ENCODE measurements around the gene GRPEL1.

- RRBS = no CpG with 5 or more reads among the region's 7 CpGs
Measured at GRCh38 chr4:5665360-5665777, 43.0 kb downstream of the EVC2 start.

- RRBS = no CpG with 5 or more reads among the region's 7 CpGs
Measured at GRCh38 chr4:6072277-6072802, 128.0 kb downstream of the JAKMIP1 start.

DNA sequence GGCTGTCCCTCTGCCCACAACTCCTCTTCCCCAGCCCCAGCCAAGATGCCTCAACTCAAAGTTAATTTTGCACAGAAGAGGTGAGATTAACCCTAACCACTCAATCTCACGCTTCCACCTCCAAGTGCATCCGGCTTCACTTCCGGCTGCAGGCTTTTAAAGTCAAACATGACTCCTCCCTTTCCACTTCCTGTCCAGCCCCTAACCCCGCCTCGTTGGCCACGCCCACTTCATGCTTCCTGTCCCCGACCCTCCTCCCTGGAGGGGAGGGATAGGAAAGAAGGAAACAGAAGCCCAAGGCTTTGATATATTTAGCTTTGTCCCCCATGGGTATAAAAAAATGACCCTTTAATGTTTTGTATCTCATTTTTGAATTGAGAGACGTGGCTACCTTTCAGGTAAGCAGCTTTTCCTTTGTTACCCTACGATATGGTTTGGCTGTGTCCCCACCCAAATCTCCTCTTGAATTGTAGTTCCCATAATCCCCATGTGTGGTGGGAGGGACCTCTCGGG is 22.4 kb downstream of the JAKMIP1 start:
- RRBS = no CpG with 5 or more reads among the region's 10 CpGs

DNA sequence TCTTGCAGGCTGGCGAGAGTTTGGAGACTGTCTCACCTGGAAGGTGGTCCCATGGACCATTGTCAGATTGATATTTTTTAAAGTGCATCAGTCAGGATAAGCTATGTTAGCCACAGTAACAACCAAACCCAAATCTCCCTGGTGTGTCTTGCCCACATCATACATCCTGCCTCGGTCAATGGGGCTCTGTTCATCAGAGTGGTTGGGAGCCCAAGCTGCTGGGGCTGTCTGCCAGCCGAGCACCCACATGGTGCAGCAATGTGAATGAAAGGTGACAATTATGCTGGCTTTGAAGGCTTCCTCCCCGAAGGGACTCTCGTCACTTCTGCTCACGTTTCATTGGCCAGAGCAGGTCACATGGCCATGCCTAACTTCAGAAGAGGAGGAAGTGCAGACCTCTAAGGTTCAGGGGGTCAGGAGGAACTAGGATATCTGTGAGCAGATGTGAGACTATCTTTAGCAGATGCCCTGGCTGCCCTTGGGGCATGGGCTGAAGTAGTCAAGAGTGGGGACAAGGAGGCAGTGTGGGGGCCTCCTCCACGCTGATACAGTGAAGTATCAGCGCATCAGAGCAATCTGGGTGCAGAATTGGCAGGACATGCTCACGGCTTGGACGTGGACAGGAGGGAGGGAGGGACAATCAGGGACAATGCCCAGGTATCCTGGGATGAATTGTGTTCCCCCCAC is 1.3 kb upstream of the JAKMIP1 start:
- RRBS = no CpG with 5 or more reads among the region's 10 CpGs

DNA sequence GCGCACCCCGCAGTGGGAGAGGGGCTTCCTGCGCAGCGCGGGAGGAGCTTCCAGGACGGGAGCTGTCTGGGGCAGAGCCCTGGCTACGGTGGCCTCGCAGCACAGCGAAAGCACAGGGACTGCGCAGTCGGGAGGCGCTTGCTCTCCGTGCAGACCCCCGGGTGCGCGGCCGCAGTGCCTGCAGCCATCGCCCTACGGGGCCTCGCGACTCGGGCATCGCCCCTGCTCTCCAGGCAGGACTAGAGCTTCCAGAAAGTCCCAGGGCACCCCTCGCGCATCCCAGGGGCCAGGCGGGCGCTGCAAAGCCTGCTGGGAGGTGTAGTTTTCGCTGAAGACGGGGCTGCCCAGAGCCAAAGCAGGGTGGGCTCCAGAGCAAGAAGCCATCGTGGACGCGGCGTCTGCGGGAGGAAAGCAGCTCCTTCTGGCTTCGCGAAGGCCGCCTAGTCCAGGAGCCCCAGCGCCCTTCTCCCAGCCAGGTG is 24.1 kb upstream of the WFS1 start:
- RRBS = no CpG with 5 or more reads among the region's 38 CpGs

GRCh38 chr4:6281741-6282376 is 12.2 kb downstream of the WFS1 start:
- RRBS = no CpG with 5 or more reads among the region's 14 CpGs

DNA sequence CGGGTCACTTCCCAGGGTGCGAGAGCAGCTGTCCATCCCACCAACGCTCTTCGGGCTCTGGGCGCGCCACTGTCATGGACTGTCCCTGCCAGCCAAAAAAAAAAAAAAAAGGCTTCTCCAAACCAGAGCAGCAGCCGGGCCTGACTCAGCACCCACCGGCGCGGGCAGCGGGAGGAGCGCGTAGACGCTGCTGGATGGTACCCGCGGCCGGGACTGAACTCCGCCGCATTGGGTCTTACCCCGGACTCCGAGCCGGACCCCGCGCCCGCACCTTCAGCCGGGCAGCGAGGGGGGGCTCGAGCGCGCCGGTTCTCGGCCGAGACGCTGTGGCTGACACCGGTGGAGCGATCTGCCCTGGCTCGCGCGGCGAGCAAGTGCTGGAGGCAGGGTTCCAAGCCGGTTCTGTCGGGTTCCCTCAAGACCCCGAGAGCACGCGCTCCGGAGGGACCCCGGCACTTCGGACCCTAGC is 12.1 kb upstream of the MAN2B2 start:
- RRBS = 14% methylated on average over 26 of the region's 48 CpGs

- RRBS = 57% methylated on average over 1 of the region's 31 CpGs
Measured at GRCh38 chr4:6761469-6762210, 20.9 kb upstream of the KIAA0232 start.

GRCh38 chr4:6768178-6768821 is 14.2 kb upstream of the KIAA0232 start:
- RRBS = 100% methylated on average over 1 of the region's 10 CpGs

DNA sequence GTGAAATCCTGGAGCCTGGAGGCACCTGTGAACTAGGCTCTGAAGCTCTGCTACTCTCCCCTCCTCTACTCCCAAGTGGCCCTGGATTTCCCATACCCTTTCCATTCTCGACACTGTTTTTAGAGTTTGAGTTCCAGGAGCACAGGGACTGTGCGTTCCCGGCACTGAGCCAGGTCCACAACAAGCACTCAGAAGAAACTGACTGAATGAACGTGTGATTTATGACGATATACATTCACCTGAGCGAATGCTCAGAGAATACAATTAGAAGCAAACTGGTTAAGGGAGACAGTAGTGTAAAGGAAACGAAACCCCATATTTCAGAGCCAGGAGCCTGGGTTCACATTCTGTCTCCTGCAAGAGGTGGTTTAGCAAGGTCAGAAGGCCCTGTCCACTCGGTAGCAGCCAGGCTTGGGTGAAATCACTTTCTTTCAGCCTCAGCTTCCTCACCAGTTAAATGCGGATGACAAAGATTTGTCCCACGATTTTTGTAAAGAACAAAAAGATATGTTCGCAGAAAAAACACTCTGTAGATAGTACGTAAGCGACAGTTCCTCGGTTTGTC is 1.4 kb upstream of the KIAA0232 start:
- RRBS = no CpG with 5 or more reads among the region's 14 CpGs

DNA sequence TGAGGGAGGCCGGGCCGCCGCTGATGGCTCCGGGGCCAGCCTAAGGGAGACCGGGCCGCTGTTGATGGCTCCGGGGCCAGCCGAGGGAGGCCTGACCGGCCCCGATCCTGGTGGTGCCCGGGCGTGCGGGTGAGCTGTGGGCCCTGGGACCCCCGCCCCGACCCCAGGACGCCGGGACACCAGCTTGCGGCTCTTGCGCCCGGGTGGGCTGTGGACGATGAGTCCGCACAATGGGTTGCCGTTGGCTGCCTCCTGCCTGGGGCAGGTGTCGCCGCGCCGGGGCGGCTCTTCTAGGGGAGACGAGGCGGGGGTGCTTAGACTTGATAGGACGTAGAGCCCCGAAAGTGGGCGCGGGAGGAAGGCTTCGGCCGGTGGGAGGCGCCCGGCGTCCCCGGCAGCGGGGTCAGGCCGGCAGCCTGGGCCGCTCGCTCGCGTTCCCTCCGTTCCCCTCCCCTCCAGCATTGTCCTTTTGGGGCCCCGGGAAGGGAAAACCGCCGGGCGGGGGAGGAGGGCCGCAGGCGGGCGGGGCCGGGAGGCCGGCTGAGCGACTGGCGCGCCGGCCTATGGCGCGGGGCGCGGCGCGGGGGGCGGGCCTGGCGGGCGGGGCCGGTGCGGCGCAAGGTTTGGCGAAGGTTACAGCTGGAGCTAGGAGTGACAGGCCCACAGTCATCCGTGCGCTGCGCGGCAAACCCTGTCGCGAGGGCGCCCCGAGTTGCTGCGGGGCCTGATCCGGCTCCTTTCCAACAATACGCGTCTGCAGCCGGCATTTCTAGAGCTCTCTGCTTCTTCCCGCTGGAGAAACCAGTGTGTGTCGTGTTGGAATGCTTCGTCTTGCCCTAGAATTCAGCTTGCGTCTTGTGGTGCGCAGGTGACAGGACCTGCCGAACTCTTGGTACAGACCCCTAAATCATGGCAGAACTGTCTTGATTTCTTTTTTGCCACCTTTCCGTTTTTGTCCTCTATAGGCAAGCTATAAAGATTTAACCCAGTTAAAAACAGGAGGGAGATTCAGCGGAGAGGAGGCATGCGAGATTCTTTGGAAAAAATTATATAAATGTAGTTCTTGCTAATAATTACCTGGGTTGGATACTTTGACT is 935 bp downstream of the KIAA0232 start:
- RRBS = 4% methylated on average over 48 of the region's 95 CpGs

DNA sequence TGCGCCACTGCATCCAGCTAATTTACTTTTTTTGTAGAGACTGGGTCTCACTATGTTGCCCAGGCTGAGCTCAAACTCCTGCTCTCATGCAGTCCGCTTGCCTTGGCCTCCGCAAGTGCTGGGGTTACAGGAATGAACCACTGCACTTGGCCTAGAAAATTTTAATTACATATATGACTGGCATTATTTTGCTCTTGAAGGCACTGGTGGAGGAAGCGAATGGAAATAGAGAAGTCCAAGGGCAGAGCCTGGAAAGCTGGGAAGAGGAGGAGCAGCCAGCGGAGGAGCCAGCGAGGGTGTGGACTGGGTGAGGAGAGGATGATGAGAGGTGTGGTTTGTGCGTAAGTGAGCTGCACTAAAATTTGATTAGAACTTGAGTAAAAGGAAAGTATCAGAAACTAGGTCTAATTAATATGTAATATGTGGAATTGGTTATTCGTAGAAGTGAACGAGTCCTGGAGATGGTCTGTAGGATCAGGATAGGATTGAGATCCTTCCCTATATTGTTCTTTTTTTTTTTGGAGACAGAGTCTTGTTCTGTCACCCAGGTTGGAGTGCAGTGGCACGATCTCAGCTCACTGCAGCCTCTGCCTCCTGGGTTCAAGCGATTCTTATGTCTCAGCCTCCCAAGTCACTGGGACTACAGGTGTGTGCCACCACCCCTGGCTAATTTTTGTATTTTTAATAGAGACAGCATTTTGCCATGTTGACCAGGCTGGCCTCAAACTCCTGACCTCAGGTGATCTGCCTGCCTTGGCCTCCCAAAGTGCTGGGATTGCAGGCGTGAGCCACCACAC is 13.4 kb downstream of the KIAA0232 start:
- RRBS = no CpG with 5 or more reads among the region's 12 CpGs

DNA sequence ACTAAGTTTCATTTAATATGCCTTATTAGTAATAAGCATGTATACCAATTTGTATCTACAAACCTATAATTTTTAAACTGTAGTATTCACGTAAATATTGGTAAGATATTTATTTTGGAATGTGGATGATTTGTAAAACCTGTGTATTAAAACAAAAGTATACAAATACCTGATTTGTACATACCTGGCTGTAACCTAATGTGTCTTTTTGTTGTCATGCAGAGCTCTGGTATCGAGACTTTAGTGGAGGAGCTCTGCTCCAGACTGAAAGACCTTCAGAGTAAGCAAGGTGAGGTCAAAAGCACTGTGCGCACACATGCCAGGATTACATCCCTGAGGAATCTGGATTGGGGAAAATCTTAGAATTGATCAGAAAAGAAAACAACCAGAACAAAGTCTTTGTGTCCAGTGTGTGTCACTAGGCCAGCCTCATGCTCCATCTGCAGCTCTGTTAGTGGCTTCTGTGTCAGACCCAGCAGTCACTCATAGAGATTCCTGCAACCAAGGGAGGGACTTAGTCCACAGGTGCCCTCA is 52.6 kb upstream of the TBC1D14 start:
- RRBS = no CpG with 5 or more reads among the region's 3 CpGs

DNA sequence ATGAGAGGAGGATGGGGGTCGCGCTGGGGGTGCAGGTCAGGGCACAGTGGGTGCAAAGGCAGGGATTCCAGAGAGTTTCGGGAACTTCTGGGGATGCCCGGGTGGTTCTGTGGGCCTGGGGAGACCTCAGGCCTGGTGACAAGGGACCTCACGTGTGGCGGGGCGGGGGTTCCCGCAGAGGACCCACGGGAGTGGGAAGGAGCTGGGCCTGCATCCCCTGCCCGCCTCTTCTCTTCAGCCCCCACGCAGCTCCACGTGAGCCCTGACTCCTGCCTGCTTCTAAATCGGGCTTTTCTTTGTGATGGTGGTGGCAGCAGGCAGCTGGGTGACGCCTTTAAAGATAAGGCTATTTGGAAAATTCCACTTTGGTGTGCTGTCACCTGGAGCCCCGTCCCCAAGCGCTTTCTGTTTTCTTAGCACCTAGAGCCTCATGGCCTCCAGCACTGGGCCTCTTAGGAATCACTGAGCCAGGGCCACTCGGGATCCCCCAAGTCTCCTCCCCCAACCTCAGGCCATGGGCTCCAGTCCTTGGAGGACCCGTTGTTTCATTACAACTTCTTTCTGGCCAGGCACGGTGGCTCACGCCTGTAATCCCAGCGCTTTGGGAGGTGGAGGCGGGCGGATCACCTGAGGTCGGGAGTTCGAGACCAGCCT is 7.1 kb upstream of the TBC1D14 start:
- RRBS = no CpG with 5 or more reads among the region's 25 CpGs

DNA sequence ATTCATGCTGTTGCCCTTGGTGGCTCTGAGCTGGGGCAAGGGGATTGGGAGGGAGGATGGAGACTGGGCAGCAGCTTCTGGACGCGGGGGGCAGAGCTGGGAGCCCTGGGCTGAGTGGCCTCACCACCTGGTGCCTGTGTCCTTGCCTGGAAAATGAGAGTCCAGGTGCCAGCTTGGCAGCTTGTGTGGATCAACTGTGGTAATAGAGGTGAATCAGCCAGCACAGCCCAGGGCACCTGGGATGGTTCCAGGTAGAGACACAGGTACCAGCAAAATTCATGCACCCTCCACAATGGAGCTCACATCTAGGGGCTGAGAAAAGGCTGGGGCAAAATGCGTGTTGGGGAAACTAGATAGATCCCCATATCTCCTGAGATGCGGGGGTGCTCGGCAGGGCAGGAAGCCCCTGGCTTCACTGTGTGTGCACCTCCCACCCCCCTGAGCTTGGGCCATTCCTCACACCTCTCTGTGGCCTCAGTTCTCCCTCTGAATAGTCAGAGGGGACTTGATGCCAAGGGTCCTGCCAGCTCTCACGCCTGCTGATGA is 3.5 kb upstream of the TBC1D14 start:
- RRBS = no CpG with 5 or more reads among the region's 6 CpGs

- RRBS = no CpG with 5 or more reads among the region's 17 CpGs
Measured at GRCh38 chr4:6926102-6926647, 16.5 kb downstream of the TBC1D14 start.

GRCh38 chr4:6987965-6988362 is 54.8 kb downstream of the CCDC96 start:
- RRBS = no CpG with 5 or more reads among the region's 5 CpGs

DNA sequence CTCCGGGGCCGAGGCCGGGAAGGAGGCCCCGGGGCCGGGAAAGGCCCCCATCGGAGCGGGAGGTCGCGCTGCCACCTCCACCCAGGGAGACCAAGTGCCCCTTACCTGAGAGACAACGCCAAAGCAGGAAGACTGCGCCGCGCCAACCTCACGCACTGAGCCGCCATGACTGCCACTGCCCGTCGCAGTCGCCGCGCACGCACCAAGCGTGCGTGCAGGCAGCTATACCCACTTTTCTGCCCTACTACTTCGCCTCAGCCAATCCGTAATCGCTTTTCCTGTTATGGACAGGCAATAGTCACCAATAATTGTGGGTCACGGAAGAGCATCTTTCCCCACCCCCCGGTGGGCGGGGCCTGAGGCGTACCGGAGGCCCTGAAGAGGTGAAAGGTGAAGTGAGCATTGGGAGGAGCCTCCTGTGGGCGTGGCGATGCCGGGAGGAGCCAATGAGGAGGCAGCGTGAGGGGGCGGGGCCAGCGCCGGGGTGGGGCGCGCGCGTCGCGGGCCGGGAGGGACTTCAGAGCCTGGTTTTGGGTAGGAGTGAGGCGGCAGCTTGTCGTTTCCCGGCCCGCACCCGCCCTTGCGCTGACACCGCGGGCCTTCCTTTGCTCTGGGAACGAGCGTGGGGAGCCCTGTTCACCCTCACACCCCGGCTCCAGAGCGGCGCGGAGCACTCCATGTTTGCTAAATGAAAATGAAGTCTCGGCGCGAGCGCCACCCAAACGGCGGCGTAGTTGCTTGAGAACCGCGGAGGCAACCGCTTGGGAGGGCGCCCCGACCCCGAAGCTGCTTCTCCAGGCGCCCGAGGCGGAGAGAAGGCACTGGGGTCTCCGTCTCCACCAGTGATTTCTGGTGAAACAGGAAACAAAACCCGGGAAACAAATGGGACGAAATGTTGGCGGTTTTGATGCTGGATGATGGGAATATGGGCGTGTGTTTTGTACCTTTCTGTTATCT is at the start of gene GRPEL1:
Gene GRPEL1 (minus strand): TSS at position 199 of the 957 bp plus-strand sequence.
- RRBS = 5% methylated on average over 20 of the region's 80 CpGs

- RRBS = 92% methylated on average over 3 of the region's 14 CpGs
Measured at GRCh38 chr4:7313296-7313911, 121.1 kb downstream of the SORCS2 start.

Data from OVCAR3 (cell line).